ENCODE results near the gene FOXI3.

- PRO-cap, result unidirectional peak, plus-strand start at chr2:87075526
Measured at GRCh38 chr2:87074968-87075748, 53.5 kb upstream of the PLGLB1 start.

DNA sequence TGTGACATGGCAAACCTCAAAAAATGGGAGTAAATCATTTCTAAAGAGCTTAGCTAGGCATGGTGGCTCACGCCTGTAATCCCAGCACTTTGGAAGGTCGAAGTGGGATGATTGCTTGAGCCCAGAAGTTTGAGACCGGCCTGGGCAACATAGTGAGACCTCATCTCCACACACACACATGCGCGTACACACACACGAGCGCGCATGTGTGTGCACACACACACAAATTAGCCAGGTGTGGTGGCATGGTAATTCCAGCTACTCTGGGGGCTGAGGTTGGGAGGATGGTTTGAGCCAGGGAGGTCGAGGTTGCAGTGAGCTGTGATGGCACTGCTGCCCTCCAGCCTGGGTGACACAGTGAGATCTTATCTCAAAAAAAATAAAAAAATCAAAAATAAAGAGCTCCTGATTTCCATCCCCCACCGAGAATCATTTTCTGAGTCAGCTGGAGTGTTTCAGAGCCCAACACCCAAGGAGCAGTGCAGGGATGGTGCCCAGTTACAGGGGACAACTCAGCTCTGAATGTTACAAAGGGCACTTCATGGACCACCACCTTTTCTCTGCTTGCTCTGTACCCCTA lies 261.5 kb upstream of the PLGLB2 start:
- PRO-cap, result no peak

DNA sequence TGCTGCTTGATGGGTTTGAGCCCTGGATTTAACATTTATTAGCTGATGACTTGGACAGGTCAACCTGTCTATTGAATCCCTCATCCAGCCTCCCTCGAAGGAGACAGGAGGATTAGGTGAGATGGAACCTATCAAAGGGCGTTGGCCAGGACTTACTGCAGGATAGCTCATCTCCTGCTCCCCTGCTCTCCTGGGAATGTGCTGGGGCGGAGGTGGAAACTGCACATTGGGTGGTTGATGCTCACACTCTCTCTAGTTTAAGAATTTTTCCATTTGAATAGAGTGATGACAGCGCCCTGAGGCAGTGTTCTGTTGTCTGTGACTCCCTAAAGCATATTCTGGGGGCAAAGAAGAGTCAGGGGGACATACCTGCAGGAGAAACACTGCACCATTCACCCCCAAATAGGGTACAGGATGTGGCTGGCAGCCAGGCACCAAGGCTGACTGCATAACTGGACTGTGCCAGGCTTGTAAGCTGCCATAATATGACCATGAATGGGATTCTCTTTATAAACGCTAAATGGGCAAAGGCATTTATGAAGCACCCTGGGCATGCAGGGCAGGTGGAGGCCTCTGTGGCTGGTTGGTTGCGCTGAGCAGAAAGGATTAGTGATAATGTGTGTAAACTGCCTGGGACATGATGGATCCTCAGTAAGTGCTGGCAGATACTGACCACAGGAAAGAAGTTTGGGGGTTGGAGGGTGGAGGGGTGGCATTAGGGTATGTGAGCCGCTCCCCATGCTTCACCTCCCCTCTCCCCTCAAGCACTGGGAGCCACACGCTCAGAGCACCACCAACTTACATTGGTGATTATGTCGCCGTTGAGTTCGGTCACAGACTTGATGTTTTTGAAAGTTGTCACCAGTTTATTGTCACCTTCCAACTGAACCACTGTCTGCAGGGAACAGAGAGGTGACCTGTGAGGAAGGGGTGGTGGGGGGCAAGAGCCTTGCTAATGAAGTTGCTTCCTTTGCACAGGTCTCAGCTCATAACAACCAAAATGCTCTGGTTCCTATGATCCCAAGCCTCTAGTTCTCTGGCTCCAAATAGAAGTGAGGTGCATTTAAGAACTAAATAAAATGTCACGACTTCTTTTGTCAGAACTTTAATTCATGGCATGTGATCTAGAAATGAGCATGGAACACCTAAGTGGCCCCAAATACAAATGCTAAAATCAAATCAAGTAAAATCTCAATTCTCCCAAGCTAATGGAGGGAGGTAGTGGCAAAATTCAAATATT lies 3.8 kb downstream of the FABP1 start:
- PRO-cap, result no peak

- PRO-cap, result no peak
Measured at GRCh38 chr2:88125163-88125994, 2.5 kb downstream of the FABP1 start.

DNA sequence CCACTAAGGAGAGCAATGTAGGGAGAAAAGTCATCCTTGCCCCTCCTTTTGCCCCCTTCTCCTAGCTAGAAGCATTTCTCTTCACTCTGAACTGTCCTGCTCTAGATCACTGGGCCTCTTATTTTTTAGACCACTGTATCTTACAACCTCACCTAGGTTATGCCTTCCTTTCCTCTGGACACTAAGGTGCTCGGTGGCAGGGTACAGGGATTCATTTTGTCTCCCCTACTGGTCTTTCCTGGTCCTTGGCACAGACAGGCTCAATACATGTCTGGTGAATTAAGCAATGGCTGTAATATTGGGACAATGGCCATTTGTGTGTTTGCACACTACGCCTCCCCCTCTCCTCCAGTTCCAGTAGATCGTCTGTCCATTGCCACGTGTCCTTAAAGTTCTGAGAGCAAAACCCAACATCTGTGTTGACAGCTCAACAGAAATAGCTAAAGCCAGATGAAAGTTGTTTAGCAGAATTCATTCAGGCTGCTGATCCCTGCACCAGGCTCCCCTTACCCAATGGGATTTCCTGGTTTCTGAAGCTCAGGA lies 8.9 kb upstream of the FABP1 start:
- PRO-cap, result no peak

DNA sequence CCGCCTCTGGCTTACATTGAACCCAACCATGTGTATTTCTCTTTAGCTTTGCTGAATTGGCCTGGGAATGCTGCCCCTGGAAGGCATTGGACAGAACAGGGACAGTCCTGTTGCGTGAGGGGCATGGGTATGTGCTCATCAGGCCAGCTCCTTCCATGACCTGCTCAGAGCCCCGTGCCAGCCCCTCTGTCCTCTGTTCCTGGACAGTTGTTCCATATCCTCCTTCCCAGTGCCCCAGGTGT lies 956 bp downstream of the THNSL2 start:
- PRO-cap, result no peak

GRCh38 chr2:88451990-88452983 lies at the start of gene FOXI3:
Gene FOXI3 (minus strand): TSS chr2:88452693.
- PRO-cap, result no peak

DNA sequence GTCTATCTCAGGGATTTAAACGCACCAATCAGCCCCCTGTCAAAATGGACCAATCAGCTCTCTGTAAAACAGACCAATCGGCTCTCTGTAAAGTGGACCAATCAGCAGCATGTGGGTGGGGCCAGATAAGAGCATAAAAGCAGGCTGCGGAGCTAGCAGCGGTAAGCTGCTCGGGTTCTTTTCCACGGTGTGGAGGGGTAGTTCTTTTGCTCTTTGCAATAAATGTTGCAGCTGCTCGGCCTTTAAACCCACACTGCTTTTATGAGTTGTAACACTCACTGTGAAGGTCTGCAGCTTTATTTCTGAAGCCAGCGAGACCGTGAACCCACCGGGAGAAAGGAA lies 20.7 kb upstream of the TEX37 start:
- PRO-cap, result no peak

GRCh38 chr2:88538595-88538957 lies 14.1 kb downstream of the TEX37 start:
- PRO-cap, result no peak

DNA sequence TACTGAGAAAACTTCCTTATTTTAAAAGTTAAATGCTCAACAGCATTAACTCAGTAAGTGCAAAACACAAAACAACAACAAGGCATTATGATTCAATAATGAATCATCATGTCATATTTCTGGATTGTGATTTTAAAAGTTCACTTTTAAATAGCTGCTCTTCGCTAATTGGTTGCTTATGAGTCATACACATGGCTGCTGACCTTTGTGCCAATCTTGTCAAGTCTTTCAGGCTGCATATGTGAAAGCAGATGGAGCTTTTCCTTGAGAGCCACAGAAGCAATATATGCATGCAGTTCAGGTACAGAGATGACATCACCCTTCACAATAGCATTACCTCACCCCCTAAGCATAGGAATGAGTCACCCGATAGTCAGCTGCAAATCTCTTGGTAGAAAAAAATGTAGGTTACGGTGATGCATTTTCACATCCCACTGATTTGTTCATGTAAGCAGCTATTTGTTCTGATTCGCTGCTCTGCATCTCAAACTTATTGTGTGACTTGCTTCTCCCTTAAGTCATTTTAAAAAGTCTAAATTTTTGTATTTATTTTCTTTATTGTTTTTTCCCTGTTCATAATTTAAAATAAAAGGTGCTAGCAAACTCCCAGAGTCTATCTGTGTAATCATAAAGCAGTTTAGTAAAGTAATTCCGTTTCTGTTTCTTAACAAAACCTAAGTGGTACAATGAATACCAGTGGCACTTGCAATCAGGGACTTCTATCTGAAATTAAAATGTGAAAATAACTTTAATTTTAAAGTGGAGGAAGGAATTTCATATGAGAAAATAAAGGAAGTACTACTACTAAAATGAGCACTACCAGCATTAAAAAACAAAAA lies 27.1 kb downstream of the EIF2AK3 start:
- PRO-cap, result bidirectional peak, plus-strand start at position 394 of the sequence, minus-strand start at position 275 of the sequence

- PRO-cap, result no peak
Measured at GRCh38 chr2:88604016-88604467, 23.2 kb downstream of the EIF2AK3 start.

- PRO-cap, result no peak
Measured at GRCh38 chr2:88624351-88624890, 2.8 kb downstream of the EIF2AK3 start.

DNA sequence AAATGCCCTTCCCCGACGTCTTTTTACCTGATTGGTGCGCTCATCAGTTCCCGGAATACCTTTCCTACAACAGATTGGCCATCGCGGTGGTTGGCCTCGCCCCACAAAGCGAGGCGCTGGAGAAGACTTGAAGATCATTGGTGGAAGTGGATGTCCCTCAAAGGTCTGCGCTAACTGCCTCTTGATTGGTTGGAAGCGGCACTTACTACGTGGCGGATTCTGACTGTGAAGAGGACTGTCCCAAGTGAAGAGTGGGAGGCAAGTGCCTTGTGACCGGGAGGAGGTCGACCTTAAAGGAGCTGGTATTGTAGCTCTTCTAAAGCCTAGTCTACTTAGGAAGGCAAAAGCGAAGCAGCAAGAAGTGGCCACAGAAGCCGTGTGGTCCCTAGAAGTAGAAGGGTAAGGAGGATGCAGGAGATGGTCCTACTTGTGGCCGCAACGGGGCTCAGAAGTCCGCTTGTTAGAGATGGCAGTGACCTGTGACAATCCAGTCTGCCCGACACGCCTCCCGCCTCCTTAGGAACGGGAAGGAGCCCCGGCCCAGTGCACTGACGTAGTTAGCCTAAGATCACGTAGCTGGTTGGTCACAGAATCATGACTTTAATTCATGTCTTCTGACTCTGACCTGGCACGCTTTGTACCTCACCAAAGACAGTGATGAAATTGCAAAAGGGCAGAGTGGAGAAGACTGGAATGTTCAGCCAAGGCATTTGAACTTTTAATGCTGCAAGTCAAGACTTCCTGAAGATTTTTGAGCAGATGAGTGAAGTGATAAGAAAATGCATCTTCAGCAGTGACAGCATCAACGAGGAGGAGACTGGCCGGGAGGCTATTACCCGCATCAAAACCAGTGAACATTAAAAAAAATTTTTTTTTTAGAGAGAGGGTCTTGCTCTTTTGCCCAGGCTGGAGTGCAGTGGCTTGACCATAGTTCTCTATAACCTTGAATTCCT lies 674 bp upstream of the EIF2AK3 start:
- PRO-cap, result bidirectional peak, plus-strand start at position 212 of the sequence, minus-strand start outside the sequence; bidirectional peak, plus-strand start at position 554 of the sequence, minus-strand start at position 518 of the sequence

- PRO-cap, result bidirectional peak, plus-strand start at chr2:88659834, minus-strand start at chr2:88659582
Measured at GRCh38 chr2:88658935-88660083, 32.0 kb upstream of the EIF2AK3 start.

- PRO-cap, result no peak
Measured at GRCh38 chr2:88749688-88750823, 58.6 kb downstream of the RPIA start.

- PRO-cap, result no peak
Measured at GRCh38 chr2:88782612-88783215, 91.2 kb downstream of the RPIA start.

DNA sequence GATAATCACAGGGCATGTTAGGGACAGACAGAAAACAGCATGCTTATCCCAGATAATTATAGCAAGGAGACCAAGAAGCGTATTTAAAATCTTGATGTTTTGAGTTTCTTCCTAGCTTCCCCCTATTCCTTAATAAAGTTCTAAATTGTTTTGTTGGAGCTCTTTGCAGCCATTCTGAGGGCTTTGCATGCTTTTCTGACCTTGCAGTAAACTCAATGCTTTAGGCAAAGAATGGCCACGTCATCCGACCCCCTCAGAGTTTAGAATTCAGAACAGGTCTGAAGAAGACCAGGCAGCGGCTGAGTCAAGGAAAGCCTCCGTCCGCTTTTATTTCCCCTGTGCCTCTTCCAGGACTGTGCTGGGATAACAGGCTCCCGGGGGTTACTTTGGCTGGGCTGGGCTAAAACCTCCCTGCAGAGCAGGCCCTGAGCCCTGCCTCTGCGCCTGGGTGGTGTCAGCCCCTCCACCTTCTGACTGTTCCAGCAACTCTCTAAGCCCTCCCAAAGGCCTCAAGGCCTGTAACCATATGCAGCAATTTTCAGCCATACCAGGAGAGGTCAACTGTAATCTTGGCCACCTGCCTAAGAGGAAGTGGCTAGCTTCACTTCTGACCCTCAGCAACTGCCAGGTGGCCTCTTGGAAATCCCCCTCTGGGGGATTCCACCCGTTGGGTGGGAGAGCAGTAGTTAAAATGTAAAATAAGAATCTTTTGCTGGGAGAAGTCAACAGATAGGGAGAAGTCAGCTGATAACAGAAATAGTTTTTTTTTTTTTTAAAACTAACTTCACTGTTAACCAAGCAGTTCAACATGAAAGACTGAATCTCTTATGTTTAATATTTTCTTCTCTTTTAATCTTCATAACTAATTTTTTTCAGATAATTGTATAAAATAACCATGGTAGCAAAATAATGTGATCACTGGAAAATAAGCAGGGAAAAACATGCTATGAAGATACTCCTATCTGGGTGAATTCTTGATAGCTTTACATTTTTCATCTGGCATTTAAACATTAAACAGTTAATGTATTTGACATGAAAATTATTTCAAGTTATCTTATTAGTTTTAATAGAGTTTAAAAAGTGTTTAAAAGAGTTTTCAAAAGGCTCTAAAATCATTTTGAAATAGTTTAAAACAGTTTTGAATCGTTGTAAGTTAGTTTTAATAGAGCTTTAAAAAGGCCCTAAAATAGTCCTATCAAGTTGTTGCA lies 166.7 kb downstream of the RPIA start:
- PRO-cap, result bidirectional peak, plus-strand start at position 291 of the sequence, minus-strand start at position 134 of the sequence; bidirectional peak, plus-strand start at position 715 of the sequence, minus-strand start at position 476 of the sequence

DNA sequence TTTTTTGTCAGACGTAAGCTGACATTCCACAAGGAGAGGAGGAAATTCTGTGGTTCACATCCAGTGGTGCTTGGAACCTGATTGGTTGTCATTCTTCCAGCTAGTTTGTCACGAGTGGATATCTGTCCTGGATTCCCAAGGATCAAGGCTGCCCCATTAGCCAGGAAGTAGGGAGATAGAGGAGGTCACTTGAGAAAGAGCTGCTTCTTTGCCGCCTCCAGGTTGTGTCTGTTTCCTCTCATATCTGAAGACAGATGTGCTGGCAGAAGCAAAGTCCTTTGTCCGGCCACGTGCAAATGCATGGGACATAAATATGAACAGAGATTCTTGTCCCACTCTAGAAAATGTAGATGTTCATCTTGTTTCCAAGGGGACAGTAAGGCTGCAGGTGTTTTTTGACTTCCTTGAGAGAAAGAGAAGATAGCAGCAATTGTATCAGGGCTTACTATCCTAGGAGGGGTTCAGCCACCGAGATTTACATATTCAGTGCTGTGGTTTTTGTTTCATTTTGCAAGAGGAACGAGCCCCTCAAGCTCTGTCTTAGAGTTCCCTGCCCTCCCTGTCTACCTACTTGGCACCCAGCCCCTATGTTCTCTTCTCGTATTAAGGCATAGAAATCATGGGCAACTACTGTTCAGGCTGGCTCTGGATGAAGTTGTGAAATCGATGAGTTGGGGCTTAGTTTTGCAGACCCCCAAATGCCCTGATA lies 174.5 kb downstream of the RPIA start:
- PRO-cap, result bidirectional peak, plus-strand start at position 506 of the sequence, minus-strand start at position 230 of the sequence

DNA sequence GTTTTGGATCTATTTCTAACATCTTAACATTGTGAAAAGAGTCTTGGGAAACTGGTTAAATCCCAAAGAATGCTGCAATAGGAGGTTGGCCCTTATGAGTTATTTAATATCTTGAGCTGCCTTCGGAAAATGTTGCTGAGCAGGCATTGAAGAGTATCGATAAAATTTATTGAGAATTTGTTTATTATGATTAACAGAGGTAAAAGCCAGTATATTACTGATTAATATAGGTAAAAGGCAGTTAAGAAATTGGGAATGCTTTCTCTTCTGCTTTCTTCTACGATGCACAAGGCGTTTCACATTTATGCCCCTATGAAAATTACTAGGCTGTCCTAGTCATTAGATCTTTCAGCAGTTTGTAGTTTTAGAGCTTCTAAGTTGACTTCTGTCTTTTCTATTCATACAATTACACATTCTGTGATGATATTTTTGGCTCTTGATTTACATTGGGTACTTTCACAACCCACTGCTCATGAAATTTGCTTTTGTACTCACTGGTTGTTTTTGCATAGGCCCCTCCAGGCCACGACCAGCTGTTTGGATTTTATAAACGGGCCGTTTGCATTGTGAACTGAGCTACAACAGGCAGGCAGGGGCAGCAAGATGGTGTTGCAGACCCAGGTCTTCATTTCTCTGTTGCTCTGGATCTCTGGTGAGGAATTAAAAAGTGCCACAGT lies 193.6 kb downstream of the RPIA start:
- PRO-cap, result bidirectional peak, plus-strand start at position 574 of the sequence, minus-strand start at position 278 of the sequence

- PRO-cap, result no peak
Measured at GRCh38 chr2:89565801-89566304, 874.4 kb downstream of the RPIA start.

Data from bronchial lymph node (tissue), 1 donor.